Renal cortical epithelial cell (primary cell): ENCODE data around the gene COPS2.

- RRBS, result no CpG with 5 or more reads among the region's 3 CpGs
Observed at GRCh38 chr15:44727367-44727872, 8.9 kb upstream of the TRIM69 start.

GRCh38 chr15:44739405-44739817, 3.1 kb downstream of the TRIM69 start:
- RRBS, result no CpG with 5 or more reads among the region's 16 CpGs

GRCh38 chr15:44820380-44820908, 84.1 kb downstream of the TRIM69 start:
- RRBS, result no CpG with 5 or more reads among the region's 6 CpGs

GRCh38 chr15:45130387-45130743, 571 bp downstream of the DUOX1 start:
- RRBS, result no CpG with 5 or more reads among the region's 2 CpGs

DNA sequence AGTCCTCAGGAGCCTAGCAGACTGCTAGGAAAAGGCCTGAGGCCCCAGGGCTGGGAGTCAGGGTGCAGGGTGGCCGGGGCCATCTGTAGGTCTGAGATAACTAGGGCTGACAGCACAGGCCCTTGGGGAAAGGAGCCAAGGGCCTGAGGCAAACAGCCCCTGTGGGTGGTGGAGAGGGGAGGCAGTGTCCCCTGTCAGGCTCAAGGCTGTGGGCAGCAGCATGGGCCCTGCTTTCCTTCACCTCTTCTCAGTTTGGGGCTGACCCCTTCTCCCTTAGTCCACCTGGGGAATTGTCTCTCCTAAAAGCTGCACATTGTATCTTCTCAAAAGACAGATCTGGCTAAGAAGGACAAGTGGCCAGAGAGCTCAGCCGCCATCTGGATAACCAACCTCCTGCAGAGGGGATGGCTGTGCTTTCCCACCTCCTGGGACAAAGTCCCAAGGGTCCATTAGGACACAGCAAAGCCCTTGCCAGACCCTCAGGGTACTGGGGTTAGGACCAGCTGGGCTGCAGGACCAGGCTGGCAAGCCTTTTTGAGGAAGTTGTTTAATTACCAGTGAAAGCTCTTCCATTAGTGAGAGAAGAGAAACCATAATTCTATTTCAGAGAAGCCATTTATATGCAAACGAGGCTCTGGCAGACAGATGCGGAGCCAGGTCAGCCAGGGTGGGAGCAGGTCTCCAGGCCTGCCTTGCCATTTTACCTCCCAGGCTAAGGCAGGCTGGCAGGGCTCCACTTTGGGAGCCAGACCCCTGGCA, 18.2 kb downstream of the SHF start:
- RRBS, result no CpG with 5 or more reads among the region's 4 CpGs

DNA sequence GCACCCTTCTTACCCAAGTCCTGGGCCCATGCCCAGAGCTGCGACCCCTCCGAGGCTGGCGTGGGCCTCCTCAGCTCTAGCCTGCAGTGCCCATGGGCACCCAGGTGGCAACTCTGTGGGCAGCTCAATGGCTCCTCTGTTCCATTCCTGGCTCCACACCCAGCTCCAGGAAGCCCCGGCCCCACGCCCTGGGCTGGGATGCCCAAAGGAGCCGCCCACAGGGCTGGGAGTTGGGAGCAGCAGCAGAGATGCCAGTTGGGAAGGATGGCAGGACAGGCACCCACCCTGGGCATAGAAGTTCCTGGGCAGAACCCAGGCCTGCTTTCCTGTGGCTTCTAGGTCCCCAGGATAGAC, 6.7 kb downstream of the SHF start:
- RRBS, result no CpG with 5 or more reads among the region's 6 CpGs

DNA sequence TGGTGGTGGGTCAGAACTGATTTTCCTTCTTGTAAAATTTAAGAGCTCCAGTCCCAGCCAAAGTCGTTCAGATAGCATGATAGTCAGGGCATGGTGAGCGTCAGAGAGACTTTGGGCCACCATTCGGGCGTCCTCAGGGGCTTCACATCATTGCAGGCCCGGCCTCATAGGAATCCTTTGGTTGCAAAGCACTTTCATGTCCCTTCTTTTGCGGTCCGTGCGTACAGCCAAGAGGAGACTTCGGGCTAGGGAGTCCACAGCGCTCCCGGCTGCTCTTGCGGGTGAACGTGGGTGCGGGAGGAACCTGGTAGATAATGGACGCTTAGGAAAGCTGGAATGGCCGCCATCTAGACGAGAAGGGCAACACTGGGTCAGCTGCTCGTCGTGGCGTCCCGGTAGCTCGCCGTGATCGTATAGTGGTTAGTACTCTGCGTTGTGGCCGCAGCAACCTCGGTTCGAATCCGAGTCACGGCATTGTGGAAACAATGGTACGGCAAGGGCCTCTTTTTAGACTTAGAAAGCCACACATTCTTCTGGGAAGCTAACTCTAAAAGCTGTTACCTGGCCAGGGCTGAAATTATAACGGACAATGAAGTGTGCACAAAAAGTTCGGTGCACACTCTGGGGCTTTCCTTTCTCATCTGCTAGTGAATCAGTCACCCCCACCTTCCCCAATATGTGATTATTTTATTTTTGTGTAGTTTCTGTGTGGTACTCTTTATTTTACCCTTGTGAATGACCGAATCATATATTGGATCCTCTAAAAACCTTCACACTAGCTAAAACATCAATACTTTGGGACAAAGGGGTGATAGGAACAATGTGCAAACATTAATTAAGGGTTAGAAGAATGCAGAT, 13.2 kb upstream of the SHF start:
- RRBS, result no CpG with 5 or more reads among the region's 34 CpGs

DNA sequence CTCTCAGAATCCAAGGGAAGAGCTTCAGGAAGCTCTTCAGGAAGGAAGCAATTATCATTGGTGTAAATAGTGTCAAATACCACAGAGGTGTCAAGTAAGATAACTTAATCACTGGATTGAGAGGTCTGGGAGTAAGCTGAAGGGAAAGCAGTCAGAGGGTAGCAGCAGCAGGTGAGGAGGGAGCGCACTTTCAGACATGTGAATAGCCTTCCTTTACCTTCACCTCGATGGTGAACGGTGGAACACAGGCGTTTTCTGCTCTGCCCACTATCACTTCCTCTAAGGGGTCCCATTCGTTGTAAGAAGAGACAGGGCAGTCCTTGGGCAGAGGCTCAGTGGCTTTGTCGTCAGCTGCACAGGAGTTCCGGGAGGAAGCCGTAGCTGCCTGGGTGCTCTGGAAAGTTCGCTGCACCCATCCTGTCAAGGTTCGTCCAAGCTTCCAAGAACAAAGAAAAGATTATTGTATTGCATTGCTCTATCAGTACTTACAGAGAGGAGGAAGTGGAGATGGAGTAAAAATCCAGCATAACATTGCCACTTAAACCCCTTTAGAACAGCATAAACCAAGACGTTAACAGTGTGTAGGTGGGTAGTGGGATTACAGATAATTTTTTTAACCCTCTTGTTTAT, 1.8 kb downstream of the GATM start:
- RRBS, result no CpG with 5 or more reads among the region's 11 CpGs

- RRBS, result no CpG with 5 or more reads among the region's 8 CpGs
Observed at GRCh38 chr15:45386398-45387038, 8.2 kb upstream of the GATM start.

- RRBS, result no CpG with 5 or more reads among the region's 3 CpGs
Observed at GRCh38 chr15:45439680-45439926, 9.2 kb downstream of the C15orf48 start.

- RRBS, result no CpG with 5 or more reads among the region's 8 CpGs
Observed at GRCh38 chr15:45447990-45448626, 17.7 kb downstream of the C15orf48 start.

DNA sequence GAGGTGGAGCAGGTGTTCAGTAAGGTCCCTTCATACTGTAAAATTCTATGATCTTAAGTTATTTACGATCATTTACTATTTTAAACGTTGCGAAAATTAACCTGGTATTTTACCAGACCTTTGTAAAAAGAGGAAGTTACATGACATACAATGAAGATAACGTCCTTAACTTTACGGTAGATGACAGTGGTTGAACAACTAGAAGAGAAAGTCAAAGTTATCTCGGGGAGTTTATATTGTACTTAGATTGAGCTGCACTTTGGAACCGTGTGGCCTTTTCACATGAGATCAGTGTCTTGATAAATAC, 1.1 kb downstream of the SLC30A4 start:
- RRBS, result no CpG with 5 or more reads among the region's 7 CpGs

DNA sequence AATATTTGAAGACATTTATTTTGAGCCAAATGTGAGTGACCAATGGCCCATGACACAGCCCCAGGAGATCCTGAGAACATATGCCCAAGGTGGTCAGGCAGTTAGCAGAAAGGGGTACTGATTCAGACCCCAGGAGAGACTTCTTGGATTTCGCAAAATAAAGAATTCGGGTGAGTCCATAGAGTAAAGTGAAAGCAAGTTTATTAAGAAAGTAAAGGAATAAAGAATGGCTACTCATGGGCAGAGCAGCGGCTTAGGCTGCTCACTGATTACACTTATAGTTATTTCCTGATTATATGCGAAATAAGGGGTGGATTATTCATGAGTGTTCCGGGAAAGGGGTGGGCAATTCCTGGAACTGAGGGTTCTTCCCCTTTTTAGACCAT, 3.6 kb upstream of the BLOC1S6 start:
- RRBS, result no CpG with 5 or more reads among the region's 5 CpGs

DNA sequence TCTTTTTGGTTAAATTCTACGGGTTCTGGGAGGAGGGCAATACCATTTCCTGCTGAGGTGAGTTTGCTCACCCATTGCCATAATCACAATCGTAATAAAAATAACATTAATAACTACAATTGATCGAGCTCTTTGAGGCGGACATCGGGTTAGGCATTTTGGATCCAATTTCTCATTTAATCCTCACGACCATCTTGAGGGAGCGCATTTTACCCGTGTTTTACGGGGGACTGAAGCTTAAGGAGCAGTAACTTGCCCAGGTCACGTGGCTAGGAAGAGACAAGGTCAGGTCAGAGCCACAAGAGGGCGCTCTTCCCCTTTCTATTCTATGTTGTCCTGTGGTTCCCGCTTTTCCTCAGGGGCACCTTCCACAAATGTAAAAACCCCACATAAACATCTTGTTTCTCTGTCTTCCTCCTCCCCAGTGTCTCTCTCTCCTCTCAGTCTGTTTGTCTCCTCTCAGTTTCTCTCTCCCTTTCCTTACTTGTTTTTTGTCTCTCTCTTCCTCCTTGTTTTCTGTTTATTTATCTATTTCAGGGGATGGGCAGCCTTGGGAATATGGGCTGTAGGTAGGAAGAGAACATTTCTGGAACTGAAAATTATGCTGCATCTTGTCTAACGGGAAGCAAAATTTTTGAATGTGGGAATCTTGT, 70.8 kb downstream of the SQOR start:
- RRBS, result no CpG with 5 or more reads among the region's 13 CpGs

DNA sequence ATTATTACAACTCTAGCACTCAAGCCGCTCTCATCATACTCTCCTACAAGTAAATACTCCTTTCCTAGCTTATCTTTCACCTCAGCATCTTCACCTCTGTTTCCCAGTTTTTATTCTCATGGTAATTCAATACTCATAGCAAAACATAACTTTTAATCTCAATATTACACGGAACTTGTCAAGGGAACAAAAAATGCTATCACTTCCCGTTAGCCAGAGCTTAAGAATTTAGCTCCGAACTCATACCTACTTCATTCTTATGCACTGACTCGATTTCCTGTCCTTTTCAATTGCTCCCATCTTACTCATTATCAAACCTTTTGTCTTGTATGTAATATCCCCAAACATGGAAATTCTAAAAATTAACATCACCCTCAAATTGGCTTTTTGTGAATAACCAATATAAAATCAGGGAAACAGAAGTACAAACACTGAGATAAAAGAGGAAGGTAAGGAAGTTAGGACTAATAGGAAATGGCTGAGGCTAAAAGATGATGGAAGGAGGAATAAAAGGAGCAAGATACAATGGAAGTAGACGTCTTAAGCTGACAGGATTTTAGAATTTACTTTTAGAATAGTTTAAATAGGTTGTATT, 28.2 kb downstream of the MYEF2 start:
- RRBS, result no CpG with 5 or more reads among the region's 6 CpGs

- RRBS, result no CpG with 5 or more reads among the region's 7 CpGs
Observed at GRCh38 chr15:48428224-48428594, 97.0 kb downstream of the DUT start.

- RRBS, result no CpG with 5 or more reads among the region's 7 CpGs
Observed at GRCh38 chr15:48515167-48515653, 130.3 kb downstream of the FBN1 start.

DNA sequence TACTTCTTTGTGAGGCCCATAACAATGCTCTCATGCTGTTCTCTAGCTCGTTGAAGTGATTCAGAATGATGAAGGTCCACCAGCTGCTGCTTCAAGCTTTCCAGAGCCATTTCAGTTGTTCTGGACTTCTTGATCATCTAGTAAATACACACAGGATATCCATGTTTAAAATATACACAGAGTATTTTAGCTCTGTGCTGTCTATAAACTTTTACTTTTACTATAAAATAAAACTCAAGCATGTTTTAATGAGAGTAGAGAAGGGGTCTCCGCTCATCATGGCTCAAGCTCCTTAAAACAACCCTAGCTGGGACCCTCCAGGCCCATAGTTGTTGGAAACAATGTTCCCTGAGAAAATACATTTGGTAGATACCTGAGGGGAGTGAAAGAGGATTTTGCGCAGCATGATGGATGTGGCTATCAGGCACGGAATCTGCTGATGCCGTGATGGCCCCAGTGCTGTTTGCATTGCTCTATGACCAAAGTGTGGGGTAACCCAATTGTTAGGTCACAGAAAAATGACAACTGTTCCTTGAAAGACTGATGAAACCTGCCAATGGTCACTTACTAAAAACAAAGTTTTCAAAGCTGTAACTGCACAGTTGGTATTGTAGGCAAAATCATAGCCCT, 21.9 kb downstream of the CEP152 start:
- RRBS, result no CpG with 5 or more reads among the region's 5 CpGs

DNA sequence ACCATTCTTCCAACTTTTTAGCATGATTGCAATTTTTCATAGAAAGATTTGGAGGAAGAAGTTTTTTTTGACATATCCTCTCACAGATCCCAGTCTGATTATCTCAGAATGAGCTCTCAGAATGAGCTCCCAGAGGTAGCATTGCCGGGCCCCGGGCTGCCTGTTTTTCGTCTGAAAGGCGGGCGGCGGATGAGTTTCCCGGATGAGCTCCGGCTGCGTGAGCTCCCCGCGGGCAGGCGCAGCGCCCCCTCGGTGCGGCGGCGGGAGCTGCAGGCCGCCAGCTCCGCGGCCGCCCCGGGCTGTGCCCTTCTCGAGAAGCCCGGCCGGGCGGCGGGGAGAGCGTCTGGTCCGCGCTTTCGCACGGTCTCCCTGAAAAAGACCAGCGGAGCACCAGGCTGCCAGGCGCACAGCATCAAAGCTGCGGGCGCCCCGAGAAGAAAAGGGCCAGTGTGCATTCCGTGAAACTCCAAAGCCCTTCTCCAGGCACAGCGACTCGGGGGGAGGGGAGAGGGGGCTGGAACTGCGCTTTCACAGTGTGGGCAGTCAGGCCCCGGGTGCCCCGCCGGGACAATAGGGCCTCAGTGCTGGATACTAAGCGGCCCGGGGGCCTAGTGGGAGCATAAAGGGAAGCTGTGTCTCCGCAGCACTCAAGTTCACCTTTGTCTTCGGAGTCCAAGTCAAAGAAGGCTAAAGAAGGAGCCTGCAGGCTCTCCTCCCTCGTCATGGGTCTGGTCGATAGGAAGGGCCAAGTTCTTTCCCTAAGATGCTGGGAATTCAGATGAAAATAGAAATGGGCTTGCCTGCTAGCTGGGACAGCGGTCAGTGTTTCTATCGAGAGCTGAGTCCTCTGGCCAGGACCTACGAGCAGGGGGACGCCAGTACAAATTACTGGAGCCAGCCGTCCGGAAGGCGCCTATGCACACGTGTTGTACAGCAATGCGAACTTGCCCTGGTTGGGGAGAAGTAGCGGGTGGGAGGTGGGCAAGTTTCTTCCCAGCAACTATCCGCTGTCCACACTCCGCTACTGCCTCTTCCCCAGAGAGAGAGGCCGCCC, 12.3 kb upstream of the SHC4 start:
- RRBS, result 2% methylated on average over 20 of the region's 63 CpGs

DNA sequence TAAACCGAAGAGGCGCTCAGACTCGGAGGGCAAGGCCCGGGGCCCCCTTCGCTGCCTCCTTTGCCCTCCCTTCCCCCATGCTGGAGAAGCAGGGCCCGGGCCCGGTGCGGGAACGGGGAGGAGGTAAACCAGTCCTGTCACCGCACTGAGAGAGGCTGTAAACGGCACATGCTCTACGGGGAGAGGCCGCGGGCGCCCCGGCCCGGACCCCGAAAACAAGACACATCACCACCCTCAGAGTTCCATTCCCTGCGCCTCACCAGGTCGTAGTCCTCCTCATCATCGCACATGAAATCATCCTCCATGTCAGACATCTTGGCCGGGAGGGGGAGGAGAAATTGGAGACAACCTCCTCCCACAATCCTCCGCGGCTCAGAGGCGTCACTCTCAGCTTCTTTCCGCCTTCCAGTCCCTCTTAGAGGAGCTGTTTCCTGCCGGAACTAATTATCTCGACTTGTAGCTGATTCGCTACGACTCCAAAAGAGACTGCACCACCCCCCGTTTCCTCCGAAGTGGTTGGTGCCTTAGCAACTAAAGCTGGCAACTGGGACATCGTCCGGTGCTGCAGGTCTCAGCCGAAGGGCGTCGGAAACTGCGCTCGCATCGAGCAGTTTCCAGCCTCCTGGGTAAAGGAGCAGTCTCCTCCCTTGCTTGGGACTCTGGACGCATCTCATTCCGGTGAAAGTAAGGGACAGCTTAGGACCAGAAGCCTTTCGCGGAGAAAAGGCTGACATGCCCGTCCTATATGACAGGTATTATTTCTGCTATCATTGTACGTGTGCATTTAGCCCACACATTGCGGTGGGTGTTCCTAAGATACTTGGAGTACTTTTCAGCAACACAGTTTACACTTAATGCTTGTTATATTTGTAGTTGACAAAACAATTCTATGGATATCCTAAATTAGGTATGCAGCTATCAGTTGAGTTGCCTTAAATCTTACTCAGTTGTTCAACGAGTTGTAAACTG, at the start of gene COPS2:
Gene COPS2 (minus strand): TSS at position 335 of the 969 bp plus-strand sequence.
- RRBS, result 2% methylated on average over 4 of the region's 48 CpGs